Epithelial cell of proximal tubule (primary cell): Measurements from ENCODE around the gene C17orf97.

DNA sequence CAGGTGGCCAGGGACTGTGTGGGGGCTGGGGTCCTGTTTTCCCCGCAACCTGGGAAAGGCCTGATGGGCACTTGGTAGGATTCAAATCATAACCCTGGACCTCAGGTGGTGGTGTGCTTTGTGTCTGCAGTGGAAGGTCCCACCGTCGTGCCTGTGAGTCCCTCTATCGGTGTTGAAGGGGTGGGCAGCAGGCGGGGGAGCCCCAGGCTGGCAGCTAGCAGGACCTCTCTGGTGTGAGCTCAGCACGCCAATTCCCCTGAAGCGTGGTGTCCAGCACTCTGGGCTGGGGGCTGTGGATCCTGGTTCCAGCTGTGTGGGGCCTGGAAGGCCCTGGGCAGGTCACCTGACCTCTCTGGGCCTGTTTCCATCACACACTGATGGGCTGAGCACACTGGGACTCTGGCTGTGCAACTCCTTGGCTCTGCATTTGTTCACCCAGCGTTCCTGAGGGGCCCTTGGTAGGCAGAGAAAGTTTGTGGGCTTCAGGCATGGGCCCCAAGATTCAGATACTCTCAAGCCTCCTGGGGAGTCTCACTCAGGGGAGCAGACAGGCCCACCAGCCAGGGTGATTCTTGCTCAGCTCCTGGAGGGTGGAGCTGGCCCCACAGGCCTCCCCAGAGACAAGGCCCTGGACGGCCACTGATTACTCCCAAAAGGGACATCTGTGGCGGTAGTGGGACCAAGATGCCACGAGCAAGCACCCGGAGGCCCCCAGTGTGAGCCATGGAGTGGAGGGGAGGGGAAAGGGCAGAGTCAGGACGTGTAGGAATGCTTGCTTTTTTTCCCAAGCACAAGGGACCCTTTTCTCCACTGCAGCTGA is 8.4 kb downstream of the SCGB1C2 start:
- RAMPAGE, long total RNA, result no peak
- RRBS, result no CpG with 5 or more reads among the region's 13 CpGs

- RAMPAGE, long total RNA, result no peak
- RRBS, result 3% methylated on average over 55 of the region's 101 CpGs
Measured at GRCh38 chr17:180466-181236, 799 bp downstream of the DOC2B start.

DNA sequence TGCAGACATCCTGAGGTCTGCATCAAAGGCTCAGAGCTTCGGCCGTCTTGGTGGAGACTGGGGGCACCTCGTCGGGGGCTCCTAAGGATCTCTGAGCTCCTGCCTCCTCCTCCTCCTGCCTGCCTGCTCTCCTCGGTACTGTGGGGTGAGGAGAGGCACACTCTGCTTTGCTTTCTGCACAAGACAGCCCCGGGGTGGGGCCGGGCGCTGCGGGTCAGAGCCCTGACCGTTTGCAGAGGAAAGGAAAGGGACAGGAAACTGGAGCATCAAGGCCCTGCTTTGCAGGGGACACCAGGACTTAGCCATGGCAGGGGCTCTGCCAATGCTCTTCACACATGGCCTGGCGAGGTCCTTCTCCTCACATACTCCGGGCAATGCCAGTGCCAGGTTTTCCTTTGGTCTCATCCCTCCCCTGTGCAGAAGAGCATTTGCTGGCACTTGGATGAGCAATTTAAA is 23.7 kb upstream of the DOC2B start:
- RAMPAGE, long total RNA, result no peak
- RRBS, result no CpG with 5 or more reads among the region's 12 CpGs

- RAMPAGE, long total RNA, result no peak
- RRBS, result 95% methylated on average over 6 of the region's 15 CpGs
Measured at GRCh38 chr17:214647-215357, 33.4 kb upstream of the DOC2B start.

DNA sequence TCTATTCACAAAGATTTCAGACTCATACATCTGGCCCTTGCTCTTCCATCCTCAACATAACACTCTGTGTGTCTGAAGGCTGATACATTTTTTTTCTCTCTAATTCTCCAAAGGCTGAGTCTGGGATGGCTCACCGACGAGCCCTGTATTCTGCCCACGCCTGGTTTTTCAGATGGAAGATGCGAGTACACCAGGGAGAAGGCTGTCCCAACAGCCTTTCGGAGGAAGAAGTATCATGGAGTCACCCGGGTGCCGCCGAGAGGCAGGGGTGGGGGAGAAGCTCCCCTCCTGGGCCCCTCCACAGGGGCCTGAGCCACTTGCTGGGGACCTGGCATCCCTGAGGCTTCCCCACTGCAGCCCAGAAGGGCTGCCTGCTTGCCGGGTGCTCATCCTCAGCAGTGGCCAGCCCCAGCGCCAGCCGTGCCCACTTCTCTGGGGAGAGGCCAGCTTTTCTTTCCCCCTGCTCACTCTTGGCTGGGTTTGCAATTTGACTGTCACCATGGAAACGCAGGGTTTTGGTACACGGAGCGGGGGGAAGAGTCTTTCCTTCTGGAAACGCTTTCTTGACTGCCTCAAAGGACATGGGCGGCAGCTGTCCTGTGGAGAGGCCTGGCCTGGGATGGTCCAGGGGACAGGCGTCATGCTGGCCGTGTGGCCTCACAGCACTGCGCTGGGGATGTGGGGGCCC is 45.5 kb upstream of the DOC2B start:
- RAMPAGE, long total RNA, result no peak
- RRBS, result no CpG with 5 or more reads among the region's 19 CpGs

- RAMPAGE, long total RNA, result no peak
- RRBS, result no CpG with 5 or more reads among the region's 7 CpGs
Measured at GRCh38 chr17:266046-266560, 84.7 kb upstream of the DOC2B start.

GRCh38 chr17:409705-410835 is at the start of gene C17orf97:
Gene C17orf97 (plus strand): TSS chr17:410325.
- RAMPAGE, long total RNA, result no peak
- RRBS, result no CpG with 5 or more reads among the region's 101 CpGs

- RAMPAGE, long total RNA, result no peak
- RRBS, result no CpG with 5 or more reads among the region's 15 CpGs
Measured at GRCh38 chr17:511818-512370, 101.8 kb downstream of the C17orf97 start.

- RAMPAGE, long total RNA, result no peak
- RRBS, result 92% methylated on average over 12 of the region's 39 CpGs
Measured at GRCh38 chr17:800180-801086, 18.3 kb downstream of the MRM3 start.

DNA sequence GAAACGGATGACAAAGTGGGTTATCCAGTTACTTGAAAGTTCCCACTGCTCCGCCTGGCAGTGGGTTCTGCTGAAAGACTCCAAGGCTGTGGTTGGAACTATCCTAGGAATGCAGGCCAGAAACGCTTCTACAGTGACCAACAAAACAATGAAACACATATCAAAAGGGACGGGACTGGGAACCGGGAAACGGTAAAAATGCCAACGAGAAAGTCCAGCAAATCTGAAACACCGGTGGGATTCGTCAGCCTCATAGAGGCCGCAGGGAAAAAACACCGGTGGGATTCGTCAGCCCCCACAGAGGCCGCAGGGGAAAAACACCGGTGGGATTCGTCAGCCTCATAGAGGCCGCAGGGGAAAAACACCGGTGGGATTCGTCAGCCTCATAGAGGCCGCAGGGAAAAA is 53.3 kb downstream of the MRM3 start:
- RAMPAGE, long total RNA, result no peak
- RRBS, result no CpG with 5 or more reads among the region's 19 CpGs

DNA sequence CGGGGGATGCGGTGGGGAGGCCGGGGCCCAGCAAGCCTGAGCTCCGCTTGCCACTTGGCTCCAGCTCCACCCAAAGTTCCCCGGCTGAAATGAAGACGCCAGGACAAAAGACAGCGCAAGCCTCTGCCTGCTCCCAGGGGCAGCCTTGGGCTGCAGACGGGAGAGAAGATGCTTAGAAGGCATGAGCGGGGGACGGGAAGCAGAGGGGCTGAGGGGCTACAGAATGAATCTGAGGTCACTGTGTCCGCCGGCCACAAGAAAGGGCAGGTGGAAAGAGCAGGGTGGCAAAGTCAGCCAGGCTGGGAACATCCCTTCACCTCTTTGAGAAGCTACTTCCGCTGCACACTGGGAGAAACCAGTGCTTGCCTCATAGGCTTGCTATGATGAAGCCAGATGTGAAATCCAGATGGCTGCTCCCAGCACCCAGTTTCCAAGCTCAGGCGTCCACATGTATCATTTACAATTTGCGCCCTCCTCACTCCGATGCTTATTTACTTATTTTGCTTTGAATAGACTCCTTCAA is 69.1 kb downstream of the MRM3 start:
- RAMPAGE, long total RNA, result no peak
- RRBS, result 15% methylated on average over 3 of the region's 16 CpGs

DNA sequence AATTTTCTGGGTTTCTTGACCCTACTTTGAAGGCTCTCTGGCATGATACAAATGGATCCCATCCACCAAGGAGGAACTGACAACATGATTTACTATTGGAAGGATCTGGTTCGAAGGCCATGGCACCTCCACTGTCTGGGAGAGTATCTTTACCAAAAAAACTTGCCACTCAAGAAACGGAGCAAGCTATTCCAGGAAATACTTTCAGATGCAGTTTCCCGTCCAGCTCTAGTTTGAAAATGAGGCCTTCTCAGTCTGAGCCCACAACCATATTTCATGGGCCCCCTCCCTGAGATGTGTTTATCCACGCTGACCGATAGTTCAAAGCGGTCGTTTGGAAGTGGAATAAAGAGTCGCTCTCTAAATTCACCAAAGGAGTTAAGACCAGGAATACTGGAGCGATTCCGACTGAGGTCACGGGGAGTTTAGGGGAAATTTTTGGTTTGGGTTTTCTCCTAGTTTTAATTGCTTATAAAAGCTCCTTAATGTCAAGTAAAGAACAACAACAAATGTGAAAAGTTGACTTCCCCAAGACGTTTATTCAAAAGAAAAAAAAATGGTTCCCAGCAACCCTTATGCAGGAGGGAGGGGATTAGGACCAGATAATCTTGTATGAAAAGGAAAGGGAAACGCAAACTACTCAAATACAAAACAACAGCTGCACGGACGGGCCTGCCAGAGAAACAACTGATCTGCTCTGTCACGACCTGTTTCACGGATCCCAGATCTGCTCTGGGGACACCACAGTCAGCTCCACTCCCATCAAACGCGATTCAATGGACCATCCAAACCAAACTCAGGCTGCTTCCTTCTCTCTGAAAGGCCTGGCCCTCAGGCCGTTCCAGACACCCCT is 77.0 kb downstream of the MRM3 start:
- RAMPAGE, long total RNA, result no peak
- RRBS, result no CpG with 5 or more reads among the region's 20 CpGs

- RAMPAGE, long total RNA, result no peak
- RRBS, result 36% methylated on average over 5 of the region's 11 CpGs
Measured at GRCh38 chr17:948226-948626, 31.4 kb downstream of the NXN start.

DNA sequence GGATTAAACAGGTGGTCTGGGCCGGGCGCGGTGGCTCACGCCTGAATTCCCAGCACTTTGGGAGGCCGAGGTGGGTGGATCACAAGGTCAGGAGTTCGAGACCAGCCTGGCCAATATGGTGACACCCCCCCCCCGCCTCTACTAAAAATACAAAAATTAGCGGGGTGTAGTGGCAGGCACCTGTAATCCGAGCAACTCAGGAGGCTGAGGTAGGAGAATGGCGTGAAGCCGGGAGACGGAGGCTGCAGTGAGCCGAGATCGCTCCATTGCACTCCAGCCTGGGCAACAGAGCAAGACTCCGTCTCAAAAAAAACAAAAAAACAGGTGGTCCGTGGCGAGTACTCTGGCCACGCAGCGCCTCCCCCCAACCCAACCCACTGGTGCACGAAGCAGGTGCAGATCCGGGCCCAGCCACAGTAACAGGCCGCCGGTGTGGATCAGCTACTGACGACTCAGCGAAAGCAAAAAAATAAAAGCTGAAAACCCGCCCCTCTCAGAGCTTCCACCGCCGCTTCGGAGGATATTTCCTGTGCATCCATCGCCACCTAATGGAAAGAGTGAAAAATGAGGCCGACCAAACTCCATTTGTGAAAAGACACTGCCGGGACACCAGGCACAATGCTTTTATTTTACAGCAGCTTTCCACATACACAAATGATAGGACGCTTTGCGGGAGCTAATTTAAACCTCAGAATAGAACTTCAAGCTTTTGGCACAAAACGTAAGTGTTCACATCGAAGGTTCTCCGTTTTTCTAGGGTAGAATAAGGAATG is 1.3 kb upstream of the NXN start:
- RAMPAGE, long total RNA, result no peak
- RRBS, result no CpG with 5 or more reads among the region's 37 CpGs

- RAMPAGE, long total RNA, result no peak
- RRBS, result no CpG with 5 or more reads among the region's 20 CpGs
Measured at GRCh38 chr17:1005926-1006557, 9.1 kb downstream of the TIMM22 start.

- RAMPAGE, long total RNA, result no peak
- RRBS, result 95% methylated on average over 4 of the region's 36 CpGs
Measured at GRCh38 chr17:1091496-1092641, 87.9 kb downstream of the ABR start.

DNA sequence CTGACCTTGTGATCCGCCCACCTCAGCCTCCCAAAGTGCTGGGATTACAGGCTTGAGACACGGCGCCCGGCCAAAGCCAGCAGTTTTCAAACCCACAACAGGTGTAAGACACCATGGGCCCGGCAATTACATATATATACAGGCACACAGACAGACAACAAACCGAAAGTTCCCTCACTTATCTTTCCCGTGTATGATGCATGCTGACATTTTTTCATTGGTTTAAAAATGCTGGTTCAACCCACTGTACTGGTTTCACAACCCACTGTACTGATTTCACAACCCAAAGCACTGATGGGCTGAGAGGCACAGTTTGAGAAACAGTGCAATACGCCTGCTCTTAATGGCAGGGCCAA is 81.5 kb downstream of the ABR start:
- RAMPAGE, long total RNA, result no peak
- RRBS, result no CpG with 5 or more reads among the region's 8 CpGs

DNA sequence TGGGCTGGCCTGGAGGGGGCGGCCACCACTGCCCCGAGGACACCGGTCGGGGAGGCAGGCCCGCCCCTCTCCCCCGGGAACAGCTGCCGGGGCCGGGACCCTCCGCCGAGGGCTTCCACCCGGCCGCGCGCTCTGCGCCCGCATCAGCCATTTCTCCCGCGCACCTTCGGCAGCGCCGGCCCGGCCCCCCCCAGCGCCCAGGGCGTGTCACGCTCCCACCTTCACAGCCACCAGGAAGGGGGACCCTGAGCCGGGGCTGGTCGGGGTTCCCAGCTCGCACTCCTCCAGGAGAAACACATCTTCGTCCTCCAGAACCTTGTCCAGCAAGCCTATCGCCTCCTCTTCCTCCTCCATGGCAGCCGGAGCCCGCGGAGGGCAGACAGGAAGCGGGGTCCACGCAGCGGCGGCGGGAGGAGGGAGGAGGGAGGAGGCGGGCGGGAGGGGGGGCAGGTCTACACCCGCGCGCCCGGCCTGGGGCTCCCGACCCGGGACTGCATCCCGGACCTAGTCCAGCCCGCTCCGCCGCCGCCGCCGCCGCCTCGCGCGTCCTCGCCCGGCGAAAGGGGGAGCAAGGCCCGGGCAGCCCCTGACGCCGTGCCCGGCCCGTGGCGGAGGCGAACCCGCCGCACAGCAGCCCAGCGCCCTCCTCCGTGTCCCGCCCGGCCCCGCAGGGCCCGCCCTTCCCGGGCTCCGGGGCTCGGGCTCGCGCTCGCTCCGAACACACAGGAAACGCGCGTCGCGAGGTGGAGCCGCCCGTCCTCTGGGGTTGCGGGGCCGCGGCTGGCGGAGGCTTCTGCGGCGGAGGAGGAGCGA is 70.9 kb downstream of the ABR start:
- RAMPAGE, long total RNA, result no peak
- RRBS, result 2% methylated on average over 51 of the region's 96 CpGs

- RAMPAGE, long total RNA, result no peak
- RRBS, result 91% methylated on average over 6 of the region's 29 CpGs
Measured at GRCh38 chr17:1200988-1201774, 21.4 kb upstream of the ABR start.

- RAMPAGE, long total RNA, result no peak
- RRBS, result 18% methylated on average over 17 of the region's 30 CpGs
Measured at GRCh38 chr17:1230011-1230424, 40.2 kb upstream of the BHLHA9 start.